Calu3 (cell line): ENCODE measurements around a stretch of chr2.

GRCh38 chr2:191012321-191013086 lies 1.5 kb downstream of the STAT1 start:
- PRO-cap = no peak

DNA sequence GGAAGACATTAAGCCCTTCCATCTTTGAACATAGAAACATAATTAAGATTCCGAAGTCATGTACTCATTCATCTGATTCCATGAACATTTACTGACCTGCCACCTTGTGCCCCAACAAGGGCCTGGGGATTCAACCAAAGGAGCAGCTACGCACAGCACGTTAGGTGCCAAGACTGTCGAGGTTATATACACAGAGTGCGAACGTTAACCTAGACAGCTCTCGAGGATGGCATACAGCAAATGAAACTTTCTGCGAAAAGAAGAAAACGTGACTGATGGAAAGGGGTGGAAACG lies 595 bp downstream of the STAT1 start:
- PRO-cap = no peak

DNA sequence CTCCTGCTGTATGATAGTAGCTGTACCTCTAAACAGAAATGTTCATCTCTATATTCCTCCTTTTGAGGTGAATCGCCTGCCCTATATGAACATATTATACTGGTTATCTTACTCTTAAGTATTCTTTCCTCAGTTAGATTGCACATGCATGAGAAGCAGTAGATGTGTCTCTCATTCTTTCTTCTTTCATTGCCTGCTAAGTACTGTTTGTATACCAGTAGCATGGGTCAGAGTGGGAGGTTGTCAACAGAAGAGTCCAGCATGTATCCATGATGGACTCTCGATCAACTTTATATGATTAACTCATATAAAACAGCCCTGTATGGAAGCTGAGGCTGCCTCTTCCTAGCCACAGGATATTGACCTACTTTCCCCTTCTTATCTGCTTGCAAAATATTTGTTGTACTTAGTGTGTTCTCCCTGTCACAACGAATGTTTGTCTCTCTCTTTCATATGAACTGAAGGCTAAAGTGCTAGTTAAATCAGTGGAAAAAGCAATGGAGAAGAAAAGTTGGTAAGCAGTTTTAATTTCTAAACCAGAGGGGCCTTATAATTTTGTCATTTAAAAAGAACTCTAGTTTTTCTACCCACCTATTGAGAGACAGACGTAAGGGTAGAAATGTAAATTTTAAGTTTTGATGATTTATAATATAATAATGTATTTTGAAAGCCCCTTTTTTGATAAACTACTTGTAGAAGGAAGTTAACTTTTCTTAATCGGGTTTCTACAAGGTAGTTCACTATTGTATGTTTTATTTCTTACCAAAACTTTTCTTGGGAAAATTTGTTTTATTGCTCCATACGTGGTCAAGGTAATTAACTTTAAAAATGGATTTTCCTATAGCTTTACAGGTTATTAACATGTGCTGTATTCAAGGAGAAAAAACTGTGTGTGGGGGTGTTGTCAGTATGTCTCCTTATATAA lies 17.9 kb downstream of the MYO1B start:
- PRO-cap = no peak

GRCh38 chr2:191364041-191364784 lies 119.0 kb downstream of the MYO1B start:
- PRO-cap = no peak

- PRO-cap = no peak
Observed at GRCh38 chr2:191415265-191416408, 170.4 kb downstream of the MYO1B start.

- PRO-cap = no peak
Observed at GRCh38 chr2:191438068-191438480, 192.9 kb downstream of the MYO1B start.

GRCh38 chr2:191677778-191677937 lies 278 bp upstream of the NABP1 start:
- PRO-cap = bidirectional peak, plus-strand start at chr2:191678136, minus-strand start at chr2:191677860

- PRO-cap = no peak
Observed at GRCh38 chr2:191683033-191683988, 5.4 kb downstream of the NABP1 start.

GRCh38 chr2:191689274-191689590 lies 11.3 kb downstream of the NABP1 start:
- PRO-cap = no peak

- PRO-cap = no peak
Observed at GRCh38 chr2:191692351-191693565, 14.8 kb downstream of the NABP1 start.

DNA sequence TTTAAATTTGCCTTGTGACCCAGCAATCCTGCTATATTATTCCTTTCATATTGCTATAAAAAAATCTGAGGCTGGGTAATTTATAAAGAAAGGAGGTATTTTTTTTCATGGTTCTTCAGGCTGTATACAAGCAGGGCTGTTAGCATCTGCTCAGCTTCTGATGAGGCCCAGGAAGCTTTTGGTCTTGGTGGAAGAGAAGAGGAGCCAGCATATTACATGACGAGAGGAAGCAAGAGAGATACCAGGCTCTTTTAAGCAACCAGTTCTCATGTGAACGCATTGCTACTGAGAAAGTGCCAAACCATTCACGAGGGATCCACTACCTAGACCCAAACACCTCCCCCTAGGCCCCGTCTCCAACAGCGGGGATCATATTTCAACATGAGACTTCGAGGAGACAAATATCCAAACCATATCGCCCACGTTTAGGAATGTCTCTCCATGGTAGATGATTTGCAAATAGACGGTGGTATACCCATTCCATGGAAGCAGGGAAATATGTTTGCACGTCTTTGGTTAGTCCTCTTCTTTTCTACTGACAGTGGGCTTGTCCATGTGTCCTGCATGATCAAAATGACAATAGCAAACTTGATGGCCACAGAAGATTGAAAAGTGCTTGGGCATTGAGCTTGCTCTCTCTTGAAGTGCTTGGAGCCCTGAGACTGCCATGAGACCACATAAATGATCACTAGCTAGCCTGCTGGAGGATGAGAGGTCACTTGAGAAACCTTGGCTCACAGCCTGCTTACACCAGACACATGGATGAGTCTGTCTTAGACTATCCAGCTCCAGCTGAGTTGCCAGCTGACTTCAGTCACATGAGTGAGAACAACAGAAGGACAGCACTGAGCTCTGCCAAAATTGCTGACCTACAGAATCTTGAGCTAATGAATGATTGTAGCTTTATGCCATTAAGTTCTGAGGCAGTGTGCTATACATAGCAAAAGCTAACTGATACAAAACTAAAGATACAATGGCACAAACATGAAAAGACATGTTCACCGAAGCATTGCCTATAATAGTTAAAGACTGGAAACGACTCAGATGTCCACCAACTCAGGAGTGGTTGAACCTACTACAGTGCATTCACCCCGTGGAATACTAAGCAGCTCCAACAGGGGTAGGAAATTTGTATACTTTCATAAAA lies 17.9 kb downstream of the NABP1 start:
- PRO-cap = no peak

DNA sequence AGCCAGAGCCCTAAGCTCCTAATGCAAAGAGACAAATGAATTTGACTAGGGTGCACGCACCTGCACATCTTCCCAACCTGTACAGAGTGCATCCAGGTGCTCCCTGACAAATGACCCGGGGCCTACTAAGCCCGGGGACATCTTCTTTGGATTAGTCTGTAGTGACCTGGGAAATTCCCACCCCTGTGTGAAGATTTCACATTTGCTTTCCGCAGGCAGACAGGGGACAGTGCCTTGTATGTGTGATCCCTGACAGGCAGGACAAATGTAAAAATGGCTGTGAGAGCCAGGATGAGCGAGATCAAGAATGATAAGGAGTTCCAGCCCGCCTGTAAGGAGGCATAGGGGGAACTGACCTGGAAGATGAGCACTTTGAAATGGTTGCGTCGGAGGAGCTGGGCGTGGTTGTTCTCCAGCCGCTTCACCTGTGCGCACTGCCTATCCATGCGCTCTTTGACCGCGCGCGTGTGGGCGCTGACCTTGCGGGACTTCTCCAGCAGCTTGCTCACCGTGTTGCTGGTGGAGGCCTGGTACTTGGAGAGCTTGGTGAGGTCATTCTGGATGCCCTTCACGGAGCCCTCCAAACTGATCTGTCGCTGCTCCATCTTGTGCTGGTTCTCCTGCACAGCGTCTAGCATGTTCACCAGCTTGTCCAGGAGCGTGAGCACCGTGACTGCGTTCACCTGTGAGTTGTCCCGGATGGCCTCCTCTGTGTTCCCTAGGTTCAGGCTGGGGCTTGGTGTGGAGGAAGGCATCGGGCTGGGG lies 619 bp downstream of the CAVIN2 start:
- PRO-cap = no peak

GRCh38 chr2:195560486-195560821 lies 96.6 kb upstream of the SLC39A10 start:
- PRO-cap = no peak

GRCh38 chr2:196135776-196135975 lies 35.7 kb downstream of the STK17B start:
- PRO-cap = no peak

DNA sequence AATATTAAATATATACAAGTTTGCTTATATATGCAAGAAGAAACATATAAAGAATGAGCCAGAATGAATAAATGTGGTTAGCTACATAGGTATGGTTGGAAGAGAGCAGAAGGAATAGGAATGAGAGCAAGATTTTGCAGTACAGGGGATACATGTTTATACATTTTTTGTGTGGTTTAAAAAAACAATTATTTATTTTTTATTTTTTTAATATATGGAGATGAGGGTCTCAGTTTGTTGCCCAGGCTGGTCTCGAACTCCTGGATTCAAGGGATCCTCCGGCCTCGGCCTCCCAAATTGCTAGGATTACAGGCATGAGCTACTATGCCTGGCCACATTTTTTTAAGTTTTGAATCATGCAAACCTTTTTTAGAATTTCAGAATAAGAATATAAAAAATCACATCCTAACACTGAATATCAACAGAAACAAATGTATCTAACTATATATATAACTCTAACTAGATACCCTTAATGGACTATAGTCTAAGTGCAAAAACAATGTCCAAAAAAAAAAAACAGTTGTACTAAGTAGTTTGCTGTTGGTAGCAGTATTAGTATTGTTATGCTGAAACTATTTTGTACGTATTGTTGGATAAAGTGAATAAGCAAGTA lies 18.5 kb downstream of the STK17B start:
- PRO-cap = no peak

GRCh38 chr2:196157864-196158333 lies 13.5 kb downstream of the STK17B start:
- PRO-cap = no peak

GRCh38 chr2:196232841-196233507 lies 61.6 kb upstream of the STK17B start:
- PRO-cap = bidirectional peak, plus-strand start at chr2:196233227, minus-strand start at chr2:196233080

DNA sequence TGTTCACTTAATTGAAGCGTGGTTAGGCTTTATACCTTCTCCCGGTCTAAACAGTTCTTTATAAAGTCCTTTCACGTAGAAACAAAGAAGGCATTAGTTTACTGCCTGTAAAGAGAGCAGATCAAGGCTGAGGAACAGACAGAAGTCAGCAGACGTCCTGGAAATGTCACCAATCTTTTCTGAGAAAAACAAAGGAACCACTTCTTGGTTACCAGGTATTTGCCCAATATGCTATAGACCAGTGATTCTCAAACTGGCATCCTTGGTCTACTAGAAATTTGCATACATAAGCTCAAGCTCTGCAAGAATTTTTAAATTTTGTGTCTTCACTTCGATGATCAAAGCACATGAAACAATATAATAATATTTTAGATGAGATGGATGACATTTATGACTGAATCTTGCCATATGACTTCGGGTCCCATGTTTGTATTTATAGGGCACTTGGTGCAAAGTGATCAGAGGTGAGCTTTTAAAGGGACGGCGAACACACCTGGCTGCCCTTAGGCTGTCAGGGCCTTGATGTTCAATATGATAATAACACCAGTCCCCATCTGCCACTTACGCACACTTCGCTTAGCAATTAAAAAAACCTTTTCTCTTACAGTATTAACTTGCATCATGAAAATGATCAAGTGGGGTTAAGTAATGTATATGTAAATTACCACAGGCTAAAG lies 89.3 kb upstream of the STK17B start:
- PRO-cap = no peak

DNA sequence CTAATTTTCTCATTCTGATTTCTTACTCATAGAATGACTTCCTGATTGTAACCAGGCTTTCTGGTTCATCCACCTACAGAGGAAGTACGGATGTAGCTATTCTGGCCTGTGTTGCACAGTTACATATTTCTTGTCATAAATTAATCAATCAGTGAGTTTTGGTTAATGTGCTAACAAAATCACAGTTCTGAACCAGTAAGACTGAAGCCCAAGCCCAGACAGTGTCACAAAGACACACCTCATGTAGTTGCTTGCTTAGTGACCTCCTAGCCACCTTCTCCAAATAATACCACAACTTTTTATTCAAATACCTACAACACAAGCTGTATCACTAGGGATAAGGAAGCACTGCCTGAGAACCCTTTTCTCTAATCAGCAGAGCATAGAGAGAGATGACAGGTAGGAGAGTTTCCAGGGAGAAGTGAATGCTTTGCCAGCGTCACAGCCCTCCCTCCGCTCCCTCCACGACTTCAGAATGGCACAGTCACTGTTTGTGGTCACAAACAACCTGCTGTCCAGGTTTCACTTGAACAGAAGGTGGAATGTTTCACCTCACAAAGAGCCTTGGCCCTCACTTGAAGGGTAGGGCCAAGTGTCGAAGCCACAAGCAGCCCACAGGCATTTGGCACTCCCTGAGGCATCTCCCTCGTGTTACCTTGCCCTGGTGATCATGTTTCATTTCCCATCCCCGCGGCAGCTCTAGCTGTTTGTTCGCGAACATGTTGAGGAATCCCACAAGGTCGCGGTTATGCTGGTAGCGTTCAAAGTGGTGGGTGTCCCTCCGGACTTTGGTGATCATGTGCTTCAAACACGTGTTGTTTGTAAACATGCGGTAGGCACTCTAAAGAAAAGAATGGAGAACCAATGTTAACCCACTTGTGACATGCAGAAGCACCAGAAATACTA lies 120.8 kb upstream of the STK17B start:
- PRO-cap = bidirectional peak, plus-strand start at position 195 of the sequence, minus-strand start outside the sequence; bidirectional peak, plus-strand start at position 706 of the sequence, minus-strand start at position 423 of the sequence

DNA sequence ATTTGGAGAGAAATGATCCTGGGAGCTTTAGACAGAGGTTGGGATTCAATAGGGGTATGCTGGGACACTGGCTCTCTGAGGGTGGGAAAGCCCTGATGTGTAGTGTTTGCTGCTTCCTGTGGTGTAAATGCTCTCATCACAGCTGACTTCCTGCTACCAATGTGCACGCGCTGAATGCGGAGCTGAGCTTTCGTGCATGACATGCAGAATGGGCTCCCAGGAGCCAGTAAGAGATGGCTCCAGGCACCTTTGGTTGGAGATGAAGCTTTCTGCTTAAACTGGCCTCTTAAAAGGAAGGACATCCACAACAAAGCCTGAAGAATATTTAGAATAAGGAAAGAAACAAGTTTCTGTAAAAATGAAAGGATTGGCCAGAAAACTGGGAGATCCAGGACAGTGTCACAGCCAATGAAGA lies 177.9 kb downstream of the HECW2 start:
- PRO-cap = no peak